Kidney epithelial cell (primary cell): Measurements from ENCODE around the genes ZFP14, ZNF383, ZNF607 and SPINT2.

DNA sequence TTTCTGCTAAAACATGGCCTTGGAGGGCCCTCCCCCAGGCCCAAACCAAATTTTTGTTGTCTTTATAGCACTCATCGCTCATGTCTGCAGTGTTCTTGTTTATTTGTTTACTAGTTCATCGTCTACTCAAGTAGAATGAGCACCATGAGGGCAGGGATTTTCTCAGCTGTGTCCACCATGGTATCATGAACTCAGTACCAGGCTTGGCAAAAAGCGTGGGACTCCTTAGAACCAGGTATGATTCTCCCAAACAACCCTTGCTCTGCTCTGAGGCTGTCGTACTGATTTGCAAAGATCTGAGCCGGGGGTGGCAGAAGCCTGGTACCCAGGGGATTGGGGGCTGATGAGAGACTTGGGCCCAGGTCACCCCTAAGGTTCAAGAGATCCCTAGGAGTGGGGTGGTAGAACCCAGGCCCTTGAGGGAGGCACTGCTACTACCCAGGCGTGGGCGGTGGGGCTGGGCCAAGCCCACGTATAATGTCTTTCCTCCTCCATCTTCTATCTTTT, 2.3 kb upstream of the CLIP3 start:
- RAMPAGE, long total RNA = no peak
- RRBS = no CpG with 5 or more reads among the region's 8 CpGs

DNA sequence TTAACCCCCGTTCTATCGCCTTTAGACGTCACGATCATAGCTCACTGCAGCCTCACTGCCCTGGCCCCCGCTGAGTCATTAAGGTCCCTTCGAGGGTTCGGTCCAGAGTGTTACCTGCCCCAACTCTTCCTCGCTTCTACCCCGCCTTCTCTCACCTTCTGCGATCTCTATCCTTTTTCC, 632 bp downstream of the WDR62 start:
- RAMPAGE, long total RNA = no peak
- RRBS = no CpG with 5 or more reads among the region's 10 CpGs

DNA sequence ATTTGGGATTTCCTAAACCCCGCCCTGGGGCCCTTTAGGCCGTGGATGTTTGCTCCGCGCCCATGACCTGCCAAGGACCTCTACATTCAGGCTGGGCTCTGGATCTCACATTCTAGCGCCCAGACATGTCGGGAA, 561 bp downstream of the CAPNS1 start:
- RAMPAGE, long total RNA = no peak
- RRBS = no CpG with 5 or more reads among the region's 6 CpGs

DNA sequence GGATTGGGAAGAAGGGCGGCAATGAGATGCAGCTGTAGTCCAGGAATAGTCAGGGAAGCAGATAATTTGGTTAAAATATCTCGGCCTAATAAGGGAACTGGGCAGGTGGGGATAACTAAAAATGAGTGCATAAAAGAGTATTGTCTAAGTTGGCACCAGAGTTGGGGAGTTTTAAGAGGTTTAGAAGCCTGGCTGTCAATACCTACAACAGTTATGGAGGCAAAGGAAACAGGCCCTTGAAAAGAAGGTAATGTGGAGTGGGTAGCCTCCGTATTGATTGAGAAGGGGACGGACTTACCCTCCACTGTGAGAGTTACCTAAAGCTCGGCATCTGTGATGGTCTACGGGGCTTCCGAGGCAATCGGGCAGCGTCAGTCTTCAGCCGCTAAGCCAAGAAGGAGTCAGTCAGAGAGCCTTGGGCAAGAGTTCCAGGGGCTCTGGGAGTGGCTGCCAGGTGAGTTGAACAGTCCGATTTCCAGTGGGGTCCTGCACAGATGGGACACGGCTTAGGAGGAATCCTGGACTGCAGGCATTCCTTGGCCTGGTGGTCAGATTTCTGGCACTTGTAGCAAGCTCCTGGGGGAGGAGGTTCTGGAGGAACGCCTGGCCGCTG, 6.2 kb upstream of the COX7A1 start:
- RAMPAGE, long total RNA = no peak
- RRBS = no CpG with 5 or more reads among the region's 14 CpGs

DNA sequence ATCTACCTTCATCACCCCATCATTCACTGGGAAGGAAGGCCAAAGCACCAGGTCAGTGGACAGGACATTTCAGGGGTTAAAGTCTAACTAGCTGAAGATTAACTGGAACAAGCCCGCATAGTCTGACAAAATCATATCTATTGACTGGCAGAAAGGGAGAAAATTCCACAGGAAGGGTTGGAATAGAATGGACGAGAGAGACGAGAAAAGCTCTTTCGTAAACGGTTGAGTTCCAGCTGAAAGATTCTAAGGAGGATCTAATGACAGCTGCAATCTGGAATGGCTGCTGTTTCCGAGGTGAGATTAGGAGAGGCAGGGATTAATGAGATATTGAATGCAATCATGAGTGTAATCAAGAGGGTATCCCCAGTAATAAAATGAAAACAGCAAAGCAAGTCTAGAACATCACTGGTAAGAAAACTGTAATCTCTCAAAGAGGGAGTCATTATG, 1.1 kb downstream of the ZFP14 start:
- RAMPAGE, long total RNA = no peak
- RRBS = no CpG with 5 or more reads among the region's 6 CpGs

GRCh38 chr19:36378530-36379484, at the start of gene ZFP14:
ZFP14 (minus strand) TSS chr19:36379201.
- RAMPAGE, long total RNA = start-site peak on the minus strand at chr19:36379173-36379204, 221 and 27 reads in 2 replicates
- RRBS = under 1% methylated on average over 9 of the region's 69 CpGs

GRCh38 chr19:36401554-36402006, 16.9 kb downstream of the ZFP82 start:
- RAMPAGE, long total RNA = no peak
- RRBS = 94% methylated on average over 2 of the region's 6 CpGs

GRCh38 chr19:36689262-36689705, 1.9 kb downstream of the ZNF567 start:
- RAMPAGE, long total RNA = no peak
- RRBS = no CpG with 5 or more reads among the region's 1 CpG

- RAMPAGE, long total RNA = start-site peak on the plus strand at chr19:37218193-37218264, 19 and 21 reads in 2 replicates
- RRBS = no CpG with 5 or more reads among the region's 50 CpGs
Observed at GRCh38 chr19:37217543-37218535, at the start of gene ZNF383. ZNF383 (plus strand) TSS chr19:37218214.

GRCh38 chr19:37718858-37720218, at the start of gene ZNF607:
ZNF607 (minus strand) TSS chr19:37719761.
- RAMPAGE, long total RNA = start-site peak on the minus strand at chr19:37719714-37719775, 37 and 12 reads in 2 replicates
- RRBS = 1% methylated on average over 9 of the region's 64 CpGs

DNA sequence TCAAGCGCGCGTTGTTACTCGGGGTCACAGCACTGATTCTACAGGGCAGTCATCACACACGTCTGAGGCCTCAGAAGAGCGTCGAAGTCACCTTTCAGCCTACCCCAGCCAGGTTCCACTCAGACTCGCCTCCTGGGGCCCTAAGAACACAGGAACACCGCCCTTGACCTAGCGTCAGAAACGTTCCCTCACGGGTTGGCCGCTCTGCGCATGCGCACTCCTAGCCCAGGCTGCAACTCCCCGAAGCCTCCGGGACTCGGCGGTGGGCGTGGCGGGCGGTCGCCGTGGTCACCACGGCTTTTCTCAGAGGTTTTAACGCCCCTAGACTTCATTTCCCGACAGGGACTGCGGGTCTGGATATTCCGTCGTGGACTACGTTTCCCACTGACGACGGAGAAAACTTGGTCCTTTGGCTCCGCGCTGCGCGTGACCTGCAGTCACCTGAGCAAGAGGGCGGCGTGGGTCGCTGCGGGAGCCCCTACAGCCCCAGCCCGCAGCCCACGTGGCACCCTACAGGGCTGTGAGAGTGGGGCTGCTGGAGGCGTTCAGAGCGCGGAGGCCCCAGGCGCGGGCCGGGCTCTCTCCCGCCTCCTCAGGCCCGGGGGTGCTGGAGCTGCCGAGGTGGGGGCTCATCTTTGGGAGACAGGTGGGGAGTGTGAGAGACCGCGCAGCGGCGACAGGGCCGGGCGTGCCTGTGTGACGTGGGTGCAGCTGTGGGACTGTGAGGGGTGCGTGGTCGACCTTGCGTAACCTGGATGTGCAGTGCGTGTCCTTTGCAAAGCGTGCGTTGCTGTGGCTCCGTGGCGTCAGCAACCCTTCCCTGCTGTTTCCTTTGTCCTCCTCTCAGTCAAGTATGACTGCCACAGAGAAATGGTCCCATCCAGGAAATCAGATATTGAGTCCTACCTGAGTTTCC, 38.0 kb upstream of the ZNF573 start:
- RAMPAGE, long total RNA = no peak
- RRBS = 1% methylated on average over 2 of the region's 67 CpGs

- RAMPAGE, long total RNA = no peak
- RRBS = 6% methylated on average over 1 of the region's 17 CpGs
Observed at GRCh38 chr19:37932769-37934055, 26.2 kb downstream of the SIPA1L3 start.

DNA sequence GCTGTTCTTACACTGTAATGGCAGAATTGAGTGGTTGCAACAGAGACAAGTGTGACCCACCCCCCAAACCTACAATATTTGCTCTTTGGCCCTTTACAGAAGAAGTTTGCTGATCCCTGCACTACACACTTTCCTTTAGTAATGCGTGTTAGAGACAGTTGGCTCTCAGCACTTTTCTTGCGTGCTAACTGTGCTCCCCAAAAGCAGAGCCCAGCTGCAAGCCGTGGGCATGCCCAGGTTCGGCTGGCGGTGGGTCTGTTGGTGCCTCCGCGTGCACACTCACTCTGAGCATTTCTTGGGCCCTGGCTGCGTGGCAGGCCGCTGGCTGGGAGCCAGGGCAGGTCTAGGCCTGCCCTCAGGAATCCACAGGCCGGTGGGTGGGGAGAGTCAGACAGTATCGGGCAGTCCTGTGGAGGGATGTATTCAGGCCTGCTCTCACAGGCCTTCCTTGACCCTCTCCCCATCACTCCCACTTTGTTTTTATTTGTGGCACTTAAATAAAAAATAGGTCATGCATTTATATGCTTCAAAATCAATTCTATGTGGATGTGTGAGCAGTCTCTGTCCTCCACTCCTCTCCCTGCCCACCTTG, 72.7 kb downstream of the SIPA1L3 start:
- RAMPAGE, long total RNA = no peak
- RRBS = no CpG with 5 or more reads among the region's 11 CpGs

- RAMPAGE, long total RNA = no peak
- RRBS = no CpG with 5 or more reads among the region's 11 CpGs
Observed at GRCh38 chr19:37980379-37980984, 73.5 kb downstream of the SIPA1L3 start.

- RAMPAGE, long total RNA = no peak
- RRBS = 67% methylated on average over 3 of the region's 26 CpGs
Observed at GRCh38 chr19:38005430-38006882, 98.9 kb downstream of the SIPA1L3 start.

- RAMPAGE, long total RNA = no peak
- RRBS = no CpG with 5 or more reads among the region's 10 CpGs
Observed at GRCh38 chr19:38099738-38100164, 124.3 kb downstream of the DPF1 start.

GRCh38 chr19:38233748-38234325, 9.8 kb upstream of the DPF1 start:
- RAMPAGE, long total RNA = no peak
- RRBS = no CpG with 5 or more reads among the region's 8 CpGs

- RAMPAGE, long total RNA = no peak
- RRBS = 20% methylated on average over 1 of the region's 7 CpGs
Observed at GRCh38 chr19:38250563-38251217, 5.5 kb downstream of the PPP1R14A start.

DNA sequence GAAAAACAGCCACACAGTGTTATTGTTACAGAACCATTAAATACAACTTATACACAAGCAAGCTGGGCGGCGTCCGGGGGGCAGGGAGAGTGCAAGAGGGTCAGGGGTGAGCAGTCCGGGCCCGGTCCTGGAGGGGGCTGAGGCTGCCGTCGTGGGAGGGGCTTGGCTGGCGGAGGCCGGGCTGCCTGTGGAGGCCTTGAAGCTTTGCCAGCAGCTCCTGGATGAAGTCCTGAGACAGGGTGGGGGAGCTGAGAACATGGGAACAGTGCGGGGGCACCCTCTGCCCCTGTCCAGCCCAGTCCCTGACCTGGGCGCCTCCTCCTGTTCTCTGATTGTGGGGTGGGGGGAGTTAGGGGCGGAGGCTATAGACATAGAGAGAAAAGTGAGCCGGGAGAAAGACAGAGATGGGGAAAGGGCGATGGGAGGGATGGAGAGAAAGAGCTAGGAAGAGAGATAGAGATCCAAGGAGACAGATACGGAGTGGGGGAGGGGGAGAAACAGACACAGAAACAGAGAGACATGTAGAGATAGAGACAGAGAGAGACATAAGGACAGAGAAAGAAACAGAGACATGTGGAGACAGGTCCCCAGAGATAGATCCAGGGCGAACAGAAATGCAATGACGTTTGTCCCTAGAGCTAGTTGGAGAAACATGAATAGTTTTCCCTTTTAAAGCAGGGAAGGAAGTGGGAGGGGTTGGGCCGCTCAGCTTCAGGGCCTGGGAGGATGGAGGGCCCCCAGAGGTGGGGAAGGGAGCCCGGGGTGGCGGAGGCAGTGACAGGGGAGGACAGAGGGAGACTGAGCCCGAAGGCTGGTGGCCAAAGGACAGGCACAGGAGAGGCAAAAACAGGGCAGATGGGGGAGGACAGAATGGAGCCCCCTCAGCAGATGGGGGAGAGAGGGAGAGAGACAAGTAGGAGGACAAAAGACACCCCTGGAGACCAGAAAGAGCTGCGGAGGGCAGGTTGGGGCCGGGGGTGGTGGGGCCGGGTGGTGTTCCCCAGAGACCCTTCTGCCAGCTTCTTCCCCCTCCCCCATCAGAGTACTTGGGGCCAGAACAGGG, 4.6 kb downstream of the PPP1R14A start:
- RAMPAGE, long total RNA = no peak
- RRBS = 33% methylated on average over 8 of the region's 24 CpGs

DNA sequence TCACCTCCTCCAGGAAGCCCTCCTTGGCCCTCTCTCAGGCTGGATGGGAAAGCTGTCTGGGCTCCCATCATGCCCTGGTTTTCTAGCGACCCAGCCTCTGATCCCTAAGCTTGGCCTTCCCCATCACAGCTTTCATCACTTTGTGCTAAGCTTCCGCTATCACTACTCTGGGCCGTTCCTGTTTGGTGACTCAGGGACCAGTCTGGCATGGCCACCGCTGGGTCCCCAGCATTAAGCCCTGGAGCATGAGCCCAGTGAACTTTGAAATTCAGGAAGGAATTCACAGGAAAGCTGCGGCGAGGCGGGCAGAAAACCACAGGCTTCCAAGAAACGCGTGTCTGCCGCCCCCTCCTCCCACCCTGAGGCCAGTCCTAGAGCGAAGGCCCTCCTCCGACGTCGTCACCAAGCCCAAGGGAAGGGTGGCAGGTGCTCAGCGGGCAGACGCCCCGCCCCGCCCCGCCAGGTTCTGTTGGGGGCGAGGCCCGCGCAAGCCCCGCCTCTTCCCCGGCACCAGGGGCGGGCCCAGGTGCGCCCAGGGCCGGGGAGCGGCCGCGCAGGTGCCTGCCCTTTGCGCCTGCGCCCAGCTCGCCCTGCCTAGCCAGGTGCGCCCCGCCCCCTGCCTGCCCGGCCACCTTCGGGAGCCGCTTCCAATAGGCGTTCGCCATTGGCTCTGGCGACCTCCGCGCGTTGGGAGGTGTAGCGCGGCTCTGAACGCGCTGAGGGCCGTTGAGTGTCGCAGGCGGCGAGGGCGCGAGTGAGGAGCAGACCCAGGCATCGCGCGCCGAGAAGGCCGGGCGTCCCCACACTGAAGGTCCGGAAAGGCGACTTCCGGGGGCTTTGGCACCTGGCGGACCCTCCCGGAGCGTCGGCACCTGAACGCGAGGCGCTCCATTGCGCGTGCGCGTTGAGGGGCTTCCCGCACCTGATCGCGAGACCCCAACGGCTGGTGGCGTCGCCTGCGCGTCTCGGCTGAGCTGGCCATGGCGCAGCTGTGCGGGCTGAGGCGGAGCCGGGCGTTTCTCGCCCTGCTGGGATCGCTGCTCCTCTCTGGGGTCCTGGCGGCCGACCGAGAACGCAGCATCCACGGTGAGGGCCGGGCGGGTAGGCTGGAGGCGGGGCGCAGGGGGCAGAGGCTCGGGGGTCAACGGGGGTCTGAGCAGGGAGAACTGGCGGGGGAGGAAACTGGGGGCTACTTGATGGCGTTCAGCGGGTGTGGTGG, at the start of gene SPINT2:
SPINT2 (plus strand) TSS at position 661 of the 1,219 bp plus-strand sequence.
- RAMPAGE, long total RNA = start-site peak on the plus strand centred at position 785 of the sequence, 380 bp wide, 2,822 and 2,329 reads in 2 replicates
- RRBS = under 1% methylated on average over 17 of the region's 104 CpGs